Endothelial cell of umbilical vein (primary cell): ENCODE measurements around the genes TGIF2LY, EIF1AY, RBMY1D and PRY2.

GRCh38 chrY:3003246-3004362, 68.4 kb downstream of the ZFY start:
- PRO-cap = unidirectional peak, minus-strand start at chrY:3003902
CAGE:
- cytosol, long polyA minus RNA = no peak
- cytosol, long polyA plus RNA = no peak
- long polyA plus RNA = no peak
- nucleus, long polyA minus RNA = no peak
- nucleus, long polyA plus RNA = no peak

GRCh38 chrY:3578838-3579233, at the start of gene TGIF2LY:
TGIF2LY (plus strand) TSS chrY:3579067.
- PRO-cap = no peak
CAGE:
- cytosol, long polyA minus RNA = no peak
- cytosol, long polyA plus RNA = no peak
- long polyA plus RNA = no peak
- nucleus, long polyA minus RNA = no peak
- nucleus, long polyA plus RNA = no peak

- PRO-cap = no peak
CAGE:
- cytosol, long polyA minus RNA = no peak
- cytosol, long polyA plus RNA = no peak
- long polyA plus RNA = no peak
- nucleus, long polyA minus RNA = no peak
- nucleus, long polyA plus RNA = no peak
Observed at GRCh38 chrY:11116912-11117353, 1584.1 kb upstream of the USP9Y start.

- PRO-cap = bidirectional peak, plus-strand start at chrY:13704462, minus-strand start at chrY:13704341
CAGE:
- cytosol, long polyA minus RNA = no peak
- cytosol, long polyA plus RNA = no peak
- long polyA plus RNA = no peak
- nucleus, long polyA minus RNA = no peak
- nucleus, long polyA plus RNA = no peak
Observed at GRCh38 chrY:13704401-13704784, 694 bp downstream of the TMSB4Y start.

DNA sequence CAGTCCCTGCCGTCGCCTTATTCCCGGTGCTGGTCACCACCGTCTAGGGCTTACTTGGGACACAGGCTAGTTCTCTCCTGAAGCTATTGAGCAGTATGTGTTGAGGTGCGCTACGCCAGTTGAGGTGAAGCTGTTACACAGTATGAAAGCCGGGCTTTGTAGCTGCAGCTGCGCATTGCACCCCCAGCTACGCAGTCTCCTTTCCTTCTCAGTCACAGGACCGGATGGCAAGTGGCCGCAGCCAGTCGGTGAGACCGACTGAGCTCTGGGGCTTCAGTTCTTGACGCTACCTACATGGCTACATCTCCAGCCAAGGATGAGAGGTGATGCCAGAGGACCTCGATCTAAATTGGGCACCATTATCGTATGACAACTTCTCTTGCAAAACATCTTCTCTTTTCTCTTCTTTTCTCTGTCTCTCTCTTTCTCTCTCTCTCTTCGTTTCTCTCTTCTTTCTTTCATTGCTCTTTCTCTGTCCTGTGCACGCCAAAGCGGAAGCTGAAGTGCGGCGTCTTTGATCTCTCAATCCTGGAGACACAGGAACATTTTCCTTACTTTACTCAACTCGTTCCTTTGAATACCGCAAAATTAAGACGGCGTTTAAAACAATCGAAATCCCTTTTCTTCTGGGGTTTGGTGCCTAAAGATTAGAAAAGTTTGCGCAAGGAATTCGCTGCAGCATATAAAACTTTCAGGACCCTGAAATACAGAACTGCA, 176.7 kb downstream of the KDM5D start:
- PRO-cap = bidirectional peak, plus-strand start at position 276 of the sequence, minus-strand start at position 158 of the sequence
CAGE:
- cytosol, long polyA minus RNA = no peak
- cytosol, long polyA plus RNA = no peak
- long polyA plus RNA = no peak
- nucleus, long polyA minus RNA = start-site peak on the plus strand centred at position 247 of the sequence, 73 bp wide, 148 reads
- nucleus, long polyA plus RNA = no peak

DNA sequence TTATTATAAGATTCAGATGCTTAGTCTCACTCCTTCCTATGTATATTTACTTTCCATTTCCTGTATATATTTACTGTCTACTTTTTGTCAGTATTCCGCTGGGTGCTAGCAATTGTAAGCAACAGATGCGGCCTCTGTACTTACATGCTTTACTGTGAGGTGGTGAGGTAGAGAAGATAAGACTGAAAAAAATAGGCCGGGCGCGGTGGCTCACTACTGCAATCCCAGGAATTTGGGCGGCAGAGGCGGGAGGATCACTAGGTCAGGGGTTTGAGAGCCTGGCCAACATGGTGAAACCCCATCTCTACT, 660 bp upstream of the EIF1AY start:
- PRO-cap = no peak
CAGE:
- cytosol, long polyA minus RNA = no peak
- cytosol, long polyA plus RNA = no peak
- long polyA plus RNA = no peak
- nucleus, long polyA minus RNA = no peak
- nucleus, long polyA plus RNA = no peak

DNA sequence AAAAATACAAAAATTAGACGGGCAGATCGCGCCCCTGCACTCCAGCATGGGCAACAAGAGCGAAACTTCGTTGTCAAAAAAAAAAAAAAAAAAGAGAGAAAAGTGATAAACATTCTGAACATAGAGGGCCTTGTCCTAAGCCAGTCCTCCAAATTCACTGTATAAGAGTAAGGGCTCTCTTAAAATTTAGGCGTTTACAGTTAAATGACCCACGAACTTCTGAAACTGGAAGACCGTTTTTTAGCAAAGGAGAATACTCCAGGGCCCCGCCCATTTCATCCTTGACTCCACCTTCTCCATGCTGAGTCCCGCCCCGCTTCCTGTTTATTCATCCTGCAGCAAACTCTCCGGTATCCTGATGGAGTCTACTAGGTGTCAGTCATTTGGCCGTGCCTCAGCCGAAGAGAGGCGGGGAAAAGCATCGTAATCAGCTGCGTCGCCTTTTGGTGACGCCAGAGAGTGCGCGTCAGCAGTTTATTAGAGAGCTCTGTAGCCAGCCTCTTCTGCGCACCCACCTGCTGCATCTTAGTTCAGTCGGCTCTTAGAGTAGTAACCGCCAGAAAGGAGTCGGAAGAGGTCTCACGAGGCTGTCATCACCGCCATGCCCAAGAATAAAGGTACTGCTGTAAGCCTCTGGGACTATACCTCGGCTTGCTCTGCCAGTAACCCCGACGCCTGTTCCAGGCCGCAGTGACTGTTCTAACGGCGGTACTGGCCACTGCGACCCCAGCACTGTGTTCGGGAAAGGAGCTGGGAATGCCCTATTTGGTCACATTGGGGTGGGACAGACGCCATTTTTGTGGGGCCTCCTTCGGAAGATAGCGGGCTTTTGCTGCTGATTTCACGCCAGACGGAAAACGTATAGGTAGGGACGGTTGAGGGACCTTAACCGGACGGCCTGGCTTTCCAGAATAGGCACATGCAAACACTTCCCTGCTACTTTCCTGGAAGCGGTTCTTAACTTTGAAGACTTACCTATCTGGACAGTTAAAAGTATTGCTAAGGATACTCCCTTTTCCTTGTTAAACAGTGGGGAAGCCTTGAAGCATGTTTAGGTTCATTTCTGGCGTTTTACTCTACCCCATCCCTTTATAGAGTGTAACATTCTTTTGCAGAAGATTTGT, at the start of gene EIF1AY:
Gene EIF1AY (plus strand): TSS at position 506 of the 1,124 bp plus-strand sequence.
- PRO-cap = bidirectional peak, plus-strand start at position 559 of the sequence, minus-strand start at position 221 of the sequence; bidirectional peak, plus-strand start at position 849 of the sequence, minus-strand start at position 740 of the sequence
CAGE:
- cytosol, long polyA minus RNA = no peak
- cytosol, long polyA plus RNA = start-site peak on the plus strand centred at position 507 of the sequence, 107 bp wide, 530 and 733 reads in 2 replicates
- long polyA plus RNA = start-site peak on the plus strand centred at position 508 of the sequence, 109 bp wide, 873 and 1,185 reads in 2 replicates
- nucleus, long polyA minus RNA = start-site peak on the minus strand centred at position 242 of the sequence, 44 bp wide, 41 reads; start-site peak on the plus strand centred at position 528 of the sequence, 72 bp wide, 183 reads
- nucleus, long polyA plus RNA = start-site peak on the minus strand centred at position 245 of the sequence, 48 bp wide, 11 and 8 reads in 2 replicates; start-site peak on the plus strand centred at position 511 of the sequence, 98 bp wide, 182 and 226 reads in 2 replicates

DNA sequence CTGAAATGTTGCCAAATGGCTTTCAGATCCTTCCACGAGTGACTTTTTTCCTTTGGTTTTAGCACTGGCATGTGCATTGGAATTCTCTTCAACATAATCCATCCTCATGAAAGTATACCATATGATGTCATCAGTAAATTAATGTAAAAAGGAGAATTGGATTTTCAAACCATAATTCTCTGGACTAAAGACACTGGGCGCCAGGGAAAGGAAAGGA, 139.3 kb upstream of the RBMY1B start:
- PRO-cap = no peak
CAGE:
- cytosol, long polyA minus RNA = no peak
- cytosol, long polyA plus RNA = no peak
- long polyA plus RNA = no peak
- nucleus, long polyA minus RNA = no peak
- nucleus, long polyA plus RNA = no peak

DNA sequence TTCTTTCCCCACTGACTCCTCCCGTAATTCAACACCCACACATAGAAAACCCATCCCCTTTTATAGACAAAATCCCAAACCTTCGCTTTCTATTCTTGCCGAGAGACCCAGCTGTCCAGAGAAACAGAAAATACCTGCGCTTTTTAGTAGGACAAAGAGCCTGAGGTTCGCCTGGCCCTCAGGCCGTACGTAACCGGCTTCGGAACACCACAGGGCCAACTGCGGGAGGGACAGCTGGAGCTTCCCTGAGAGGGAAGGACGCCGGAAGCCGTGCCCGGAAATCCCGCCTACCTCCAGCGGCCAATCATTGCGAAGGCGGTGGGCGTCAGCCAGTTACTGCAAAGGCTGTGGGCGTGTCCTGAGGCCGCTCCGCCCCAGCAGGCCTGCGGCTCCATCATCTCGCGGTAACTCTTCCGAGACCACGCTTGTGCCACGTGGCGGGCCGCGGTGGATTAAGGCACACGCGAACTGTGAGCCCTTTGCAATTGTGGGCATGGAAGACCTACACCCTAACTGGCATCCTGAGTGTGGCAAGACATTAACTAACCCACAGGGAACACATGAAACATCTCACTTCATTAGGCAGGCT, at the start of gene RBMY1D:
Gene RBMY1D (minus strand): TSS at position 282 of the 589 bp plus-strand sequence.
- PRO-cap = no peak
CAGE:
- cytosol, long polyA minus RNA = no peak
- cytosol, long polyA plus RNA = no peak
- long polyA plus RNA = no peak
- nucleus, long polyA minus RNA = no peak
- nucleus, long polyA plus RNA = no peak

DNA sequence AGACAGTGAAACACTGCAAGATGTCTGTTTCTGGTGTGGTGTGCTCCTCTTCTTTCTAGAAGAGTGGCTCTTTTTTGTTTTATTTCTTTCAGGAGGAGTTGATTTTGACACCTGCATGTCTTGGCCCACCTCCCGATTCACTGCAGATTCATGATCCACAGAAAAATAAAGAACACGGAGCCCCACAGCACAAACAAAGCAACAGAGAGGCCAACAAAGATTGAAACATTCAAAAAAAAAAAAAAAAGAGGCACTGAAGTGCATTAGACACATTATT, at the start of gene PRY2:
Gene PRY2 (minus strand): TSS at position 54 of the 277 bp plus-strand sequence.
- PRO-cap = no peak
CAGE:
- cytosol, long polyA minus RNA = no peak
- cytosol, long polyA plus RNA = no peak
- long polyA plus RNA = no peak
- nucleus, long polyA minus RNA = no peak
- nucleus, long polyA plus RNA = no peak